AG04450 (cell line): ENCODE results near the gene TRIM67.

- CAGE, long polyA plus RNA = no peak
- RRBS = 2% methylated on average over 31 of the region's 62 CpGs
Measured at GRCh38 chr1:231161662-231162445, at the start of gene TRIM67. TSS of gene TRIM67 (plus strand) at chr1:231162058.

DNA sequence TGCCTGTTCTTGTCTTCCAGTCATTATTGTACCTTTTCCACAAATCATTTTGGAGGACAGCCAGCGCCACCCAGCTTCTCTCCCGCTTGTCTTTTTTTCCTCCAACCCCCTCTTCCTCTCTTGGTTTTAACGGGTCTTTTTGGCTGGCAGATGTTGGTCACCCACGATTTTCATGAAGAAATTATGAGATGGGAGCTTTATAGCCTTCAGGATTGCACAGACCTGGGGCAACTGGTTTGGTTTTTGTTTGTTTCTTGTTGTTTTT is 896 bp downstream of the GNPAT start:
- CAGE, long polyA plus RNA = no peak
- RRBS = no CpG with 5 or more reads among the region's 4 CpGs

- CAGE, long polyA plus RNA = no peak
- RRBS = no CpG with 5 or more reads among the region's 1 CpG
Measured at GRCh38 chr1:231393578-231394223, 28.4 kb downstream of the EGLN1 start.

DNA sequence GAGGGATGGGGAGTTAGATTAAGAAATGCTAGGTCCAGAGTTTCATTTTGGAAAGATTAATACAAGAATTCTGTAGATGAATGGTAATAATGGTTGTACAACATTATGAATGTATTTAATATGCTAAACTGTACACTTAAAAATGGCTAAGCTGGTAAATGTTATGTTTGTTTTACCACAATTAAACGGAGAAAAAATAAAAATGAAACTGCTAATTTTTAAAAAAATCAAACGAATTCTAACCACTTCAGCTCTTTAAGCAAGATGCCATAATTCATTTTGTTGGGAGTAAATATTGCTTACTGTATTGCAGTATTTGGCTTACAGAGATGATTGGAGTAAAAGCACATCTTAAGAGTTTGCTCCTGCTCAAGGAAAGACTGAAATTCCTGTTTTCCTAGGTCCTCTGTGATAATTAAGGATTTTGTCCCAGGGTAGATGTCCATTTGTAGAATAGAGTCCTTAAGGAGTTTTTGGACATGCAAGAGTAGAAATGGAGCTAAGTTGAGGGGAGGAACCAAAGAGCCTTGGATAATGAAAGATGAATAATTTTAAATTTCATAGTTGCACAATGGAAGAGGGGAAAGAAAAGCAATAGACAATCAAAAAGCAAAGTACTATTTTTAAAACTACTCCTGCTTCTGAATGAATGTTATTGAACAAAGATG is 27.1 kb downstream of the TSNAX start:
- CAGE, long polyA plus RNA = no peak
- RRBS = no CpG with 5 or more reads among the region's 2 CpGs

DNA sequence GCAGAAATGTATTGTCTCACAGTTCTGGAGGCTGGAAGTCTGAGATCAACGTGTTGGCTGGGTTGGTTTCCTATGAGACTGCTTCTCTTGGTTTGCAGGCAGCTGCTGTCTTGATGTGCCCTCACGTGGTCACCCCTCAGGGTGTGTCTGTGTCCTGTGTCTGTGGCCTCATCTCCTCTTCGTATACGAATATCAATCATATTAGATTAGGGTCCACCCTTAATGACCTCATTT is 21.2 kb upstream of the DISC1 start:
- CAGE, long polyA plus RNA = no peak
- RRBS = no CpG with 5 or more reads among the region's 4 CpGs

GRCh38 chr1:231799912-231800559 is 173.4 kb downstream of the DISC1 start:
- CAGE, long polyA plus RNA = no peak
- RRBS = no CpG with 5 or more reads among the region's 5 CpGs

DNA sequence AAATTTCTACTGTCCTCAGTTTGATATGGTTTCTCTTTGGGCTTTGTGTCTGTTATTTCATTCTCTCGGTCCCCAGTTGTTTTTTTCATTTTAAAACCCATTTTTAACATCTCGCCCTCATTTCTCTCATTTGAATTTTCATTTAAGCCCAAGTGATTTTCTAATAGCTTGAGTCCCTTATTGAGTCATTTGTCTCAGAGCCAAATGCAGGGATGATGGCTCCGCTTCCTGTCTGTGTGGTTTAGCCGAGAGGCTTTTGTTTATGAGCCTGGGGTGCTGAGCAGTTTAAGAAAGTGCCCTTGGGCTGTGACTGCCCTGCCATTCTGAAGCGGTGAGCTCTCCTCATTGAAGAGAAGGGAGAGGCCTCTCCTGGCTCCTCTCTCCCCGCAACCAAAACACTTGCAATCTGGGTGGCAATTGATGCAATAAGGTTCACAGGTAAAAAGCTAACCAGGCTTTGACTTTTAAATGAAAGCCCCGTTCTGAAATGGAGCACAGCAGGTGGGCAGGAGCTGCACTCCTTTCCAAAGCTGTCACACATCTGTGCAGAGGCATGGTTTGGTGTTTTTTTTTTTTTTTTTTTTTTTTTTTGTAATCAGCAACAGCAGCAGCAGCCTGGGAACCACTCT is 403.8 kb downstream of the SIPA1L2 start:
- CAGE, long polyA plus RNA = no peak
- RRBS = no CpG with 5 or more reads among the region's 7 CpGs

- CAGE, long polyA plus RNA = no peak
- RRBS = no CpG with 5 or more reads among the region's 3 CpGs
Measured at GRCh38 chr1:232497781-232498328, 132.1 kb downstream of the SIPA1L2 start.

DNA sequence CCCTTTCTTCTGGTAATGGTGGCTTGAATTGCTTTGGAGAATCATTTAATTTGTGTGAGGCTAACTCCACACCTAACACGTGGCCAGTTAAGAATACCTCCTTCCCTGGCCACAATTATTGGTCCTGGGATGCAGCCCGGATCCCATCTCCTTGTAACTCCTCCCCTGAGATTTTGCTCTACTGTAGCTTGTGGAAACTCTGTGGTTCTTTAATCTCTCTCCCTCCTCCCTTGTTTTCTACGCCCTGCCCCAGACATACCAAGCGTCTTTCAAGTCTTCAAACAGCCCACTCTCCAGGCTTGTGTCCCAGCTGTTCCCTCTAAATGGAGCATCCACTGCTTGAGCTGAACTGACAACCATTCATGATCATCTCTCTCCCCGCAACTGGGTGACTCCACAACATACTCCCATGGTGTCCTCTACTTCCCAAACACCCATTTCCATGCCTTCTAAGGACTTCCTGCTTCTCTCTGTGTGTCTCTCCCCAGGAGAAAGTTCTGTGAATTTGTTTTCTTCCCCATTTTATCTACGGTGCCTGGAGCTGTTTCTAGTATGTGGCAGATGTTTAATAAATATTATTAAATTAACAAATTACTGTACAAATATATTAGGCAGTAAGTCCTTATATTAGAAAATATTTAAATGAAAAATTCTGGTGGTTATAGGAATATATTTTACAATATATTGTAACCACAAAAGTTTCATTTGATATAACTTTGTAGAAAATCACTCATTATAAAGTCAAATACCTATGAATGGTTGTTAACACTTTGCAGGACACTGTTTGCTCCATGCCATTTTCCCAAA is 111.4 kb downstream of the SIPA1L2 start:
- CAGE, long polyA plus RNA = no peak
- RRBS = no CpG with 5 or more reads among the region's 6 CpGs

DNA sequence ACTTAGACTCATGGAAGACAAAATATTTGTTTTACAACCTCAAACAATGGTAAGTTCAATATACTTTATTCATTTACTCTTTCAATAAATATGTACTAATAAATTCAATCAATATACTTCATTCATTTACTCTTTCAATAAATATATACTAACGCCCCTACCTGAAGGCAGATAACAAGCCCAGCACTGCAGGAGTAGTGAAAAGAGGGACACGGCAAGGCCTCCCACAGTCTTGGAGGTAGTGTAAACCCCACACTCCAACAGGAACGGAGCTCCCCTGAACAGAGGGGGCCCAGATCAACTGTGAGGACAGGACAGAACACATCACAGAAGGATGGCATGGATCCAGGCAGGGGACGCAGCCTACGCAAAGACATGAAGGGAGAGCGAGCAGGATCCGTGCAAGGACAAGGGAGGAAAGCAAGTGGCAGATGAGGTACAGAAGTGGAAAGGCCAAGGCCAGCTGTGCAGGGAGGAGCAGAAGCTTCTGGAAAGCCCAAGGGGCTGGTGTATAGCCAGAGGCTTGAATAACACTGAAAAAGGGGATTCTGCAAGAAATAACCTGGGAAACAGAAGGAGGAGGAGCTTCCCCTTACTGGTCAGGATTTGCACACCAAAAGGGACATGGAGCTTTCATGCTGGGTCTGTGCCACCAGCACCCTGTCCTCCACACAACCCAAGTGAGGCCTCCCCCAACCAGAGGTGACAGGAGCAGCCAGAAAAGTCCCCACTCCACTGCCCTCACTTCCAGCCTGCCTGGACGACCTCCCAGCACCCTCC is 81.3 kb downstream of the SIPA1L2 start:
- CAGE, long polyA plus RNA = no peak
- RRBS = no CpG with 5 or more reads among the region's 8 CpGs

DNA sequence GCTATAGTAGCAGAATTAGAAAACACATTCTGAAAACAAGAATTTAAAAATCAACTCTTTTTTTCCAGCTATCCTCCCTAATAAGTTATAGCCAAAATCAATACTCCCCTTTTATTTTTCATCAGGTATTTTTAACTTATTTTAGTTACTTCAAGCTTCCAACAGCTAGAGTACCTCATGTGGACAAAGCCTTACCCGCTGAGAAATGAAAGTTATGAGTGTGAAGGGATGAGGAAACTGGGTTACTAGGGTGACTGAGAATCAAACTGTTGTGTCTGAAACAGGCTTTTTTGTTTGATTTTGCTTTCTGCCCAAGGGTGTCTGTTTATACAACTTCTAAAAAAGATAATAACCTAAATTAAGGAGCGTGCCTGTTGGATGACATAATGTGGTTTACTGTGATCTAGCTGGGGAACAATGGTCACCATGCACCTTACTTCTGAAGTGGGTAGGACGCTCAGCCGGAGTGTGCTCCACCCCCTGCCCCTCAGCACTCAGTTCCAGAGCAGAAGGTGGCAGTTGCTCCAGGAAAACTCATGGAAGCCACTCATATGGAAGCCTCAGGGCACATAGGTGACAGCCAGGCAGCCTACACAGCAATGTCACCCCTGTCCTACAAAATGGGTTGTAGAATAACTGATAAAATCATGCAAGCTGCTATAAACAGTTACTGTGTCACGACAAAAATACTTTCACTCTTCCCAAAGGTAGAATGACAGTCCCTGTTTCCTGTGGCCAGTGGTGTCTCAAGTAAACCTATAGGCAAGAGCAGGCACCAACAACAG is 29.5 kb downstream of the SIPA1L2 start:
- CAGE, long polyA plus RNA = no peak
- RRBS = no CpG with 5 or more reads among the region's 5 CpGs

GRCh38 chr1:232622334-232622872 is 7.5 kb downstream of the SIPA1L2 start:
- CAGE, long polyA plus RNA = no peak
- RRBS = no CpG with 5 or more reads among the region's 2 CpGs

GRCh38 chr1:232632623-232632845 is 2.6 kb upstream of the SIPA1L2 start:
- CAGE, long polyA plus RNA = no peak
- RRBS = no CpG with 5 or more reads among the region's 8 CpGs

DNA sequence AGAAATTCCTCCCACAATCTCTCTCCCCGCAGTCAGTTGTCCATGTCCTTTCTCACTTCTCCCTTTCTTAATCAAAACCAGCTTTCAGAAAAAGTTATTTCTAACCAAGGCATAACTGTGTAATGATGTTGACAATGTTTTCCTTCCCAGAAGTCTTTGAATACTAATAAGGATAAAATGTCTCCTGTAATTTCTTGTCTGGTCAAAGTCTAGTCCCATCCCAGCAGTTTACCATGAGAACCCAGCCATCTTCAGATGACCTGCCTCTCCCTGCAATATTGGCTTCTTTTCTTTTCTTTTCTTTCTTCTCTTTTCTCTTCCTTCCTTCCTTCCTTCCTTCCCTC is 60.7 kb upstream of the SIPA1L2 start:
- CAGE, long polyA plus RNA = no peak
- RRBS = no CpG with 5 or more reads among the region's 1 CpG

DNA sequence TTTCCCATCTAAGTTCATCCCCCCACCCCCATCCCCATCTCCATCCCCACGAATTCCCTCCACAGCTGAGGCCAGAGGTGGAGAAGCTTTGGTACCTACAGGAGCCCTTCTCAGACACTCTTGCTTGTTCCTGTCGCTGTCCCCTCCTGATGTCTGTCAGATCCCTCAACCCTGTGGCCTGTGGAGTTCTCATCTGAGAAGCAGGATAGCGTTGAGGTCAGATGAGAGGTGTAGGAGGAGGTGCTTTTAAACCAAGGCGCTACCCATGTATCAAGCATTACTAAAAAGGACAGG is 765 bp downstream of the NTPCR start:
- CAGE, long polyA plus RNA = no peak
- RRBS = no CpG with 5 or more reads among the region's 4 CpGs

DNA sequence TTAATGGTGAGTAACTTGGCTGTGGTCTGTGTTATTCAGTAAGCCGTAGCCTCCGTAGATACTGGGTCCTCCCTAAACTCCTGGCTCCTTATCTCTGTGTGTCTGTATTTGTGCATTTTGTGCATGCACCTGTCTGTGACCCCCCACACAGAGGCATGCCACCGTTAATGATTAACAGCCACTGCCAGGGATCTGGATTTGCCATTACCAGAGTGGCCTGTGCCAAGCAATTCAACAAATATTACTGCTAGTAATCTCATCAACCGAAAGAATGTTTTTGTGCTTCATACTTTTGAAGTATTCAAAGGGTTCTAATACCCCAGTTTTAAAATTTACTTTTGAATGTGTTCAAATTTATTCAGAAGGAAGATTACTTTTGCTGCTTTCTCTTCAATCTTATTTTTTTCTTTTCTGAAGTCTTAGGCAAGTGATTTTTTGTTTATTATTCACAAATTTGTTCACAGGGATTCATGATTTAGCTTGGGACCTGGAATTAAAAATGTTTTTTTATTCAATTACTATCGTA is 32.1 kb downstream of the MAP3K21 start:
- CAGE, long polyA plus RNA = no peak
- RRBS = no CpG with 5 or more reads among the region's 5 CpGs

DNA sequence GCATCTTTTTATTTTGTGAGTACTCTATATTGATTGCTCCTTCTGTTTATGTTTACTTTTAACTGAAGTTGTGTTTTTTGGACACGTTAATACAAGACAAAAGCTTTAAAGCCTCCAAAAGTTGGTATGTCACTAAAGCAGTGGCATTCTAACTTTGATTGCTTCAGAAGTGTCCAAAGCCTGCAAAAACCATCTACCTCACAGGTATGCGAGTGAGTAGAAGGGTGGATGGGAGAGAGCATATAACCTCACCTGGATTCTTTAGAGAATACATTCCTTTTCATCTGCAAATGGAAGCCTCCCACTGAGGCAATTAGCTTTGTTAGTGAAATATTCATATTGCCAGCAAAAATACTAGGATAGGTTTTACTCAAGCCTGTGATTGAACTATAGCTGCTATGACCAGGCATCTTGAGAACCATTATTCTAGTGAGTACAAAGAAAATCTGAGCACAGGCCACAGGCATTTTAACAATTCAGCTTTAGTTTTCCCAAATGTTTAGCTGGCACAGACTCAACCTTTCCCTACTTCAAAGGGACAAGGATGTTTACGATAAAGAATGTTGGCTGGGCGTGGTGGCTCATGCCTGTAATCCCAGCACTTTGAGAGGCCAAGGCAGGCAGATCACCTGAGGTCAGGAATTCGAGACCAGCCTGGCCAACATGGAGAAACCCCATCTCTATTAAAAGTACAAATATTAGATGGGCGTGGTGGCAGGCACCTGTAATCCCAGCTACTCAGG is 39.7 kb downstream of the MAP3K21 start:
- CAGE, long polyA plus RNA = no peak
- RRBS = no CpG with 5 or more reads among the region's 6 CpGs

GRCh38 chr1:233382289-233382984 is 54.9 kb downstream of the MAP3K21 start:
- CAGE, long polyA plus RNA = no peak
- RRBS = no CpG with 5 or more reads among the region's 9 CpGs

DNA sequence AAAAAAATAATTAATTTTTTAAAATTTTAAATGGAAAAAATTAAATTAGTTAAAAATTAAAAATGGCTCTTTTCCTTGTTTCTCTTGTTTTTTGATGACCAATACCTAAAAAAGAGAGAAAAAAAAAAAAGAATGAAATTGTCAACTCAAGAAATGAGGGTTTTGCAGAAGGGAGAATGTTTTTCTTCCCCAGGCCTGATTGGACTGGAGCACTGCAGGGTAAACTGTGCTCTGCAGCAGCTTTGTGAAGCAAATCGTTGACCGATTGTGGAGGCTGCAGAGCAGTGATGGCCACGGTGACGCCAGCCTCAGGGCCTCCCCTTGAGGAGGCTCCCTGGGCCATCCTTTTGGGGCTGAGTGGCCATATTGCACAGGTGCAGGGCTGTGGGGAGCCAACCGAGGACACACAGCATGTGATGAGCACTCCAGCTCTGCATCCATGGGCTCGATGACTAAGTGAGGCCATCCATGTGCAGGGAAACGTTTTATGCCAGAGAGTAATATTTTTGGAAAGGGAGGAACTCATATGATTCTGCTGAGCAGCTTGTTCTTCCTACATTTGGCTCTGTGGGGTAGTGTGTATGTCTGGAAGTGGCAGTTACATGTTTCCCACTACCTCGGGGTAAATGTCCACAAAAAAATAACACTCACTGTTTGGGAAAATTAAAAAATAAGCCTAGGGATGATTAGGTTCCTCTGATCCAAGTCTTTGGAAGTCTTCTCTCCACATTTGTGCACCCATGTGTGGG is 24.6 kb downstream of the KCNK1 start:
- CAGE, long polyA plus RNA = no peak
- RRBS = no CpG with 5 or more reads among the region's 8 CpGs

DNA sequence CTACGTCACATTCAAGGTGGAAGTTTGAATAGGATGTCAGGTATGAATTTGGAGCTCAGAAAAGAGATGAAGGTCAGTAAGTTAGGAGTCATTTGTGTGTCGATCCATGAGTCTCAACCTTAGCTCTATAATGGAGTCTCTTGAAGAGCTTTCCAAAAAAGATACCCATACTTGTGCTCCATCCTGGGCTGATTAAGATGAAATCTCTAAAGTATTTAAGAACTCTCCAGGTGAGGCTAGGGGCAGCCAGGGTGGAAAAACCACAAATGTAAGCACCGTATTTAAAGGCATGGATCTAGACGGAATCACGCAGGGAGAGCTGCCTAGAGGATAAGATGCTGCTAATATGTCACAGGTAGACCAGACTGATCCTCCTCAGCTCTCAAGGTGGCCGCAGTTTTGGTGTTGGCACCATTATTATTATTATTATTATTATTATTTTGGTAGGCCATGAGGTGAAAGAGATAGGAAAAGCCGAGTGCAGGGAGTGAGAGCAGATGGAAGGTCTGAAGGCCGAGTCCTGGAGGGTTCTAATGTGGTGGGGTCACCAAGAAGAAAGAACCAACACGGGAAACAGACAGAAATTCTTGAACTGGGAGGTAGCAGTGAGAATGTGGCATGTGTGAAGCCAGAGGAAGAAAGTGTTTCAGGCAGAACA is 32.3 kb downstream of the KCNK1 start:
- CAGE, long polyA plus RNA = no peak
- RRBS = no CpG with 5 or more reads among the region's 9 CpGs